ENCODE measurements around the genes MT1M, MT1A and CIAPIN1.

GRCh38 chr16:56193427-56193956 lies 2.2 kb downstream of the GNAO1 start:
- PRO-cap = no peak

GRCh38 chr16:56211392-56211531 lies 20.0 kb downstream of the GNAO1 start:
- PRO-cap = no peak

DNA sequence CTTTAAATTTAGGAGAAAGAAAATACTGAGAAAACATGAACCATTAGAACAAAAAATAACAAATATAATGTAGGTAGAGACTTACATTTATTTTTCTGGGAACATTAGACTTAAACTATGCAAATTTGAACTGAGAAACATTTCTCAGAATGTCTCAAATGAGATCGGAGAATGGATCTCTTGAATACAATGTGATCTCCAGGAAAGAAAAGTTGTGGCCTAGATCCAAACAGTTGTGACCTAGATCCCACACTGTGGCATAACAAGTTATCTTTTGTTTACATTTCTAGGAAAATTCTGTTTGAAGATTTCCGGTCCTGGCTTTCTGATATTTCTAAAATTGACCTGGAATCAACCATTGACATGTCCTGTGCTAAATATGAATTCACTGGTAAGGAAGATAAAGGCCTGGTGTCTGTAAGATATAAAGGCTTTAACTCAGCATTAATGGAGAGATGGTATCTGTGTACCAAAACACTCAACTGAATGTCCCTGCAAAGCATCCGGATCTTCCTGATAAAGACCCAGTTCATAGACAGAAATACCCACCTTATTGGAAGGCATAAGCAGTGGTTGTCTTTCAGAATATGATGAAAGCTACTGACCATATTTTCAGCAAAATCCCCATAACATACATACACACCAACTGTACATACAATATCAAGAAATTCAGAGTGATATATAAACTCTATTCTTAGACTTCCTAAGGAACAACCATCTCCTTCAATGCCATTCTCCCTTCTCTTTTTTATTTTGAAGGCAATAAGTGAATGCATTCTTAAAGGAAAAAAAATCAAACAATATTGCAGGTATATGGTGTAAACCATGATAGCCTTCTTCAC lies 11.1 kb downstream of the OGFOD1 start:
- PRO-cap = no peak

- PRO-cap = no peak
These were observed 1.3 kb downstream of the BBS2 start for GRCh38 chr16:56518472-56518971.

DNA sequence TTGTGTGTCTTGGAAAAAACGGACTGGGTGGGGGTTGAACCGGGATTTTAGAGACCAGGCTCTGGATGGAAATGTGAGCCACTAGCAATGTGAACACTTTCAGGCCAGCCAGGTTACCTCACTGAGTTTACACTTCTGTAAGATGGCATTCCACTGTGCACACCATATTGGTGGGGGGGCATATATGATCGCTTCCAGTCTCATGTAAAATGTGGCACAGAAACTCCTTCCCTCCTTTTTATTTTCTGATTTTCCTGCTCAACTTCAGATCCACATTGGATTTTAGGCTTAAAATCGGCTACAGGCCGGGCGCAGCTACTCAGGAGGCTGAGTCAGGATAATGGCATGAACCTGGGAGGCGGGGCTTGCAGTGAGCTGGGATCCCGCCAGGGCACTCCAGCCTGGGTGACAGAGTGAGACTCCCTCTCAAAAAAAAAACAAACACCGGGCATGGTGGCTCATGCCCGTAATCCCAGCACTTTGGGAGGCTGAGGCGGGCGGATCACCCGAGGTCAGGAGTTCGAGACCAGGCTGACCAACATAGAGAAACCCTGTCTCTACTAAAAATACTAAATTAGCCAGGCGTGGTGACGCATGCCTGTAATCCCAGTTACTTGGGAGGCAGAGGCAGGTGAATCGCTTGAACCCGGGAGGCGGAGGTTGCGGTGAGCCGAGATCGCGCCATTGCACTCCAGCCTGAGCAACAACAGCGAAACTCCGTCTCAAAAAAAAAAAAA lies 1.7 kb downstream of the MT1E start:
- PRO-cap = no peak

DNA sequence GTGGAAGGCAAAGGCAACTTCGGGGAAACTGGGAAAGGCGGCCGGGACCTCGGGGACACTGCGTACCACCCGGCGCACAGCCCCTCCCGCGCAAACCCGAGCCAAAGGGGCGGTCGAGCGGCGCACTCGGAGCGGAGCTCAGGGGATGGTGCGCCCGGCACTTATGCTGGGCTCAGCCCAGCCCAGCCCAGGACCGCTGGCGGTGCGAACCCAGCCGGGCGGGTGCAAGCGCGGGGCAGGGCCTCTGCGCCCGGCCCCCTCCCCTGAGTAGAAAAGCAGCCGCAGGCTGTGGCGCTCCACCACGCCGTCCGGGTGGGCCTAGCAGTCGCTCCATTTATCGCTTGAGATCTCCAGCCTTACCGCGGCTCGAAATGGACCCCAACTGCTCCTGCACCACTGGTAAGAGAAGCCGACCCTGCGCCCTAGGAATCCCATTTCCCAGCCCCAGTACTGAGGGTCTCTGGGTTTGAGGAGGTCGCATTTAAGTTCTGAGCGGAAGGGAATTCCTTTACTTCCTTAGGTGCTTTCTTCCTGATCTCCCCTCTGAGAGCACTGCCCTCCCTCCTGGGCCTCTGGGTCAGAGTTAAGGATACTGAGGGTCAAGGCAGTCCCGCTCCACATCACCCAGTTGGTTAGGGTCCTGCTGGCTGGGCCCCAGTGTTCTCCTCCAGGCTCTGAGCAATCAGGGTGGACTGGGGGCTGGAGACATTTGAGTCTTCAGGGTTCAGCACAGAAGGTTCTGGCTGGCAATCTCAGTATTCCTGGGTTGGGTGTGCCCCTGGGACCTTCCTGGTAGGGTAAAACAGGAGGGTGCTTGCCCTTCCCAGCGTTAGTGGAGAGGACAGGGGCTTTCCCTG lies at the start of gene MT1M:
TSS of gene MT1M (plus strand) at position 299 of the 857 bp plus-strand sequence.
- PRO-cap = bidirectional peak, plus-strand start at position 190 of the sequence, minus-strand start at position 98 of the sequence

DNA sequence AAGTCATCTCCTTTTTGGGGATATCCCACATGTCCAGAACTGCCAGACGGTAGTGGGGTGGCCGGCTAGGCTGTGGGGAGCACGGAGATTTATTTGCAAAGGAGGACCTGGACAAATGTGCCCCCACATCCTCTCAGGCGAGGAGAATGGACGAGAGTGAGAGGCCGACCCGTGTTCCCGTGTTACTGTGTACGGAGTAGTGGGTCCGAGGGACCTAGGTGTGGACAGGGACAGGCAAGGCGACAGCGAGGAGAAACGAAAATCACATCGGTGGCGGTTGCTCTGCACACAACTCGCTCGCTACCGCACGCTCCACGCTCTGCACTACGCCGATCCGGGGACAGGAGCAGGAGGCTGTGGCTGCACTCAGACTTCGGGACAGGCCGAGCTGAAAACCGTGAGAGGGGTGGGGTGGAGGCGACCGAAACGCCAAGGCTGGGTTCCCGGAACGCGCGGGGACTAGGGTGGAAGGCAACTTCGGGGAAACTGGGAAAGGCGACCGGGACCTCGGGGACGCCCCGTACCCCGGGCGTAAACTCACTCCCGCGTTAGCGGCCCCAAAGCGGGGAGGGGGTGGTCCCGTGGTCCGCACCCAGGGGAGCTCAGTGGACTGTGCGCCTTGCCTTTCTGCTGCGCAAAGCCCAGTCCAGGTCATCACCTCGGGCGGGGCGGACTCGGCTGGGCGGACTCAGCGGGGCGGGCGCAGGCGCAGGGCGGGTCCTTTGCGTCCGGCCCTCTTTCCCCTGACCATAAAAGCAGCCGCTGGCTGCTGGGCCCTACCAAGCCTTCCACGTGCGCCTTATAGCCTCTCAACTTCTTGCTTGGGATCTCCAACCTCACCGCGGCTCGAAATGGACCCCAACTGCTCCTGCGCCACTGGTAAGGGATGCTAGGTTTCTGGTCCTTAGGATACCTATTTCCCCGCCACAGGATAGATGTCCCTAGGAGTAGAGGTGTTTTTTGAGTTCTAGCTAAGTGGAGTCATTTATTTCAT lies at the start of gene MT1A:
TSS of gene MT1A (plus strand) at position 779 of the 994 bp plus-strand sequence.
- PRO-cap = bidirectional peak, plus-strand start at position 782 of the sequence, minus-strand start at position 612 of the sequence

DNA sequence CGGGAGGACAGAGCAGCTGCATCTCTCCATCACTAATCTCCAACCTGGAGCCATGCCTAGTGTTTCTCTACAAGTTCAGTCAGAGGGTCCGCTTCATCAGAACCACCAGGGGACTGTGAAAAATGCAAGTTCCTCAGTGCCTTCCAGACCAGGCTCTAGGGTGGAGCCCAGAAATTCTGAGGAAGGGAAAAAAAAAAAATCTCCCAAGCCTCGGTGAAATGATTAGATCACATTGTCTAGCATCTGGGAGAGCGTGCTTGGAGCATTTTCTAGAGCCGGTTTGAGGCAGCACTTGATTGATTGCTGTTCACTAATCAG lies 22.4 kb upstream of the HERPUD1 start:
- PRO-cap = no peak

- PRO-cap = no peak
These were observed 16.6 kb upstream of the HERPUD1 start for GRCh38 chr16:56915236-56915764.

GRCh38 chr16:56938549-56939574 lies 6.9 kb downstream of the HERPUD1 start:
- PRO-cap = no peak

DNA sequence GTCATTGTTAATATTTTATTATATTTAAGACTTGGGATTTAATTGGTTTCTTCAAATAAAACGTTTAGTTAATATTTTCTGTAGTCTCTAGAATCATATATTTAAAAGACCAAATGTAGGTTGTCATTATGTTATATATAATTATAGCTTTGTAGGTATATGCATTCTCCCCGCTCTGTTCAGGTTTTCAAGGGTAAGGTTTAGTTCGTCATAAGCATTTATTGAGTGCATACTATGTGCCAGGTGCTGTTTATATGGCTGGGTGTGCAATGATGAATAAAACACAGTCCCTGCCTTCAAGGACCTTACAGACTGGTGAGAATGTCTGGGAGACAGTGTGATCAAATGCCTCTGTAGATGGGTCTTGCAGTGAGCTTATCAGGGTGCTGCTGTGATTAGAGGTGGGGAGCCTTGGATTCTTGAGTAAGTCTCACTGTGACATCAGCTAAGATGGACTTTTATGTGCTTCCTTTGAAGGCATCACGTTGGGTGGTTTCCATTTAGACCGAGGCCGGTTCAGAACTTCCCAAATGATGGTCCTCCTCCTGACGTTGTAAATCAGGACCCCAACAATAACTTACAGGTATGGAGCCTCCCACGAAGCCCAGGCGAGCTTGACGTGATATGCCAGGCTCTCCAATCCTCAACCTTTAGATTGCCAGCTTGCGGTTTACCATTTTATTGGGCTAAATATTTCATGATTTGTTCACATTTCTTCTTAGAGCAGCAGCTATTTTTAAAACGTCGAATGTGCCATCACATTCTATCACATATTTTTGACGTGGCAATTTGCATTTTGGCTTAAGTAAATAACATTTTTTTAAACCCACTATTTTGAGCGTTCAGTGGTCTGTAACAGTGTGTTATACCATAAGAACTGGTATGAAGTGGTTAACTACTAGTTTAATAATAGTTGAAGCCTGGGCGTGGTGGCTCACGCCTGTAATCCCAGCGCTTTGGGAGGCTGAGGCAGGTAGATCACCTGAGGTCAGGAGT lies 10.0 kb downstream of the HERPUD1 start:
- PRO-cap = no peak

DNA sequence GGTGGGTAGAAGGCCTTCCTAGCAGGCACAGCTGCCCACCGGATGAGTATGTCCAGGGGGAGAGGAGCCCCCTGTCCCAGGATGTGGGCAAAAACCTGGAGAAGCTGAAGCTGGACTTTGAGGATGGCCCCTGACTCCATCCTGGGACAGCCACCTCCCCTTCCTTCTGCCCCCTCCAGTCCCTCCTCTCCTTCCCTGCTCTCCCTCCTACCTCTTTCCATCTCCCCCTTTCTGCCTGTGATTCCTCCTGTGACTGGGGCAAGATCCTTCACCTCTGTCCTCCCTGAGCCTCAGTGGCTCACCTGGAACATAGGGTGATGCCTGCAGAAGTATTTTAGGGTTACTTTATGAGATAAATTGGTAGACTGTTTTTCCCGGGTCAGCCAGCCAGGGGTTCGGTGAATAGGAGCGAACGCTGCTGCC lies 645 bp upstream of the NLRC5 start:
- PRO-cap = unidirectional peak, plus-strand start at position 178 of the sequence

DNA sequence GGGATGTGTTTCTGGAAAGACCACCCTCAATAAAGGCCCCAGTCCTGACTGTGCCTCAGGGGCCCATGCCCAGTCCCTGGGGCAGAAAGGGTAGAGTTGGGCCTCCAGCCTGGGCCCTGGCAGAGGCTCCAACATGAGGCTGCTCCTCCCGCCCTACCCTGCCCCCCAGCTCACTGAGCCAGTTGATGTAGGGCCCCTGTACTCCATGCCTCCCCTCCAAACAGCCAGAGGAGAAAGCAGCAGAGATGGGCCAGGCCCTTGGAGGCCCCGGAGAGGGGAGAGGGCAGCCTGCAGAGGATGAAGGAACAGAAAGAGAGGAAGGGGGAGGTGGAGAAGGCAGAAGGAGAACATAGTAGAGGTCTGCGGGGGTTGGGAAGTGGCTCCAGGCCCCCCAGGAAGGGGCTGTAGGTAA lies 42.2 kb upstream of the CPNE2 start:
- PRO-cap = no peak

DNA sequence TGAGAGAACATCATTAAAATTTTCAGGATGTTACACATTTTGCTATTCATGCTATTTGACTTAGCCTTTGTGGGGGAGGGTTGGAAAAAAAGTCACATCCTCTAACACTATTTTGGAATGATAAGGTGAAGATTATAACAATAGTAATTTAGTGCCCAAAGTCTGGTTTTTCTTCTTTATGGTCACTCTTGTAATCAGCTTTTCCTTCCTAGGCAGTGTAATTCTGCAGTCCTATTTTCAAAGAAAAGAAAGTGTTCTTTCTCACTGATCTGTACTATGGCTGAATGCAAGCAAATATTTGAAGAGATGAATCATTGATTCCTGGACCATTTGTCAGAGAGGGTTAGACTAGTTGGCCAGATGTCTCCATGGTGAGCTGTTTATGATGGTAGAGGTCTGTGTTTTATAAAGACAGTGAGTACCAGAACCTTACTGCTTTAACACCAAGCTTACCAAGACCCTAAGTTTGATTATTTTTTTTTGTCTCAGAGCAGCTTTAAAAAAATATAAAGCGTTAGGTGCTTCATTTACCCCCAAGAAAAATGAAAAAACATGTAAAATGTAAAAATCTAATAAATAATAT lies 8.5 kb downstream of the RSPRY1 start:
- PRO-cap = no peak

GRCh38 chr16:57297627-57298304 lies 13.3 kb upstream of the PLLP start:
- PRO-cap = no peak

DNA sequence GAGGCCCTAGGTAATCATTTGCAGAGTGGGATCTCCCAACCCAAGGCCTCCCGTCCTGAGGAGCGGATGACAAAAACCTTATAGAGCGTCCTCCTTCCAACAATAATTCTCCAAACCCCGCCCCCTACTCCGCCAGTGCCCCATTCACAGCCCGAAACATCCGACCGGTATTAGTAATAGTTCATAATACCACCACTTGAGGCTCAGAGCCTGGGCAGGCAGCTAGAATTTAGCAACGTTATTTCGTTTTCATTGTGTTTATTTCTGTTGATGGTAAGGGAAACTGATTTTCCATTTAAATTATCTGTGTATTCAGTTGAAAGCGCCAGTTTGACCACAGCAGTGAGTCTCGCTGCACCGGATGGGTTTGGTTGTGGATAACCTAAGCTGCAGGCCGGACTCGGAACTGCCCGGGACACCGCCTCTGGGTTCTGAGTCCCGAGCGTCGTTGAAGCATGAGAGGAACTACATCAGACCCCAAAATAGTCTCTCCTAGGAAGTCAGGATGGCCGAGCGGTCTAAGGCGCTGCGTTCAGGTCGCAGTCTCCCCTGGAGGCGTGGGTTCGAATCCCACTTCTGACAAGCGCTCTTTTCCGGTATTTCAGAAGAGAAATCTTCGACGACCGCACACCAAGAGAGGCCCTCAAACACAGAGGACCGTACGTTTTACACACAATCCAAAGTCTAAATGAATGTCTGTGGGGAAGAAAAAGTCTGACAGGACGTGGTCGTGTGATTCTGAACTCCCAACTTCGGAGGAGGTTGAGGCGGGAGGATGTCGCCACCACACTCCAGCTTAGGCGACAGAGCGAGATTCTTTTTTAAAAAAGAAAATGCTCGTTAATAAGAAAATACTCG lies 15.2 kb upstream of the PLLP start:
- PRO-cap = unidirectional peak, minus-strand start at position 109 of the sequence; bidirectional peak, plus-strand start at position 619 of the sequence, minus-strand start at position 433 of the sequence

GRCh38 chr16:57361285-57361841 lies 2.8 kb downstream of the CCL22 start:
- PRO-cap = no peak

GRCh38 chr16:57413202-57414023 lies 8.8 kb downstream of the CCL17 start:
- PRO-cap = no peak

GRCh38 chr16:57446425-57447614 lies at the start of gene CIAPIN1:
TSS of gene CIAPIN1 (minus strand) at chr16:57447385.
- PRO-cap = bidirectional peak, plus-strand start at chr16:57447482, minus-strand start at chr16:57447359

DNA sequence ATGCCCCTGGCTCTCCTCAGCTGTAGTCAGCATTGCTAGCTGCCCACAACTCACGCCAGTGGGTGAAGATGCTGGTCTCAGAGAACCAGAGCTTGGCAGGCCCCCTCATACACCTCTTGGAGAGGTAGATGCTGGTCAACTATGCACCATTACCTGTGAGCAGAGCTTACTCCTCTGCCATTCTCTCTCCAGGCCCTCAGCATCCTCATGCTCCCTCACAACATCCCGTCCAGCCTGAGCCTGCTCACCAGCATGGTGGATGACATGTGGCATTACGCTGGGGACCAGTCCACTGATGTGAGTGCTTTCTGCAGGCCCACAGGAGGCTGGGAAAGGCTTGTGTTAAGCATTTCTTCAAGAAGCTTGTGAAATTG lies 4.4 kb upstream of the POLR2C start:
- PRO-cap = no peak